NCI-H460 (cell line): Measurements from ENCODE around the gene TEAD4.

DNA sequence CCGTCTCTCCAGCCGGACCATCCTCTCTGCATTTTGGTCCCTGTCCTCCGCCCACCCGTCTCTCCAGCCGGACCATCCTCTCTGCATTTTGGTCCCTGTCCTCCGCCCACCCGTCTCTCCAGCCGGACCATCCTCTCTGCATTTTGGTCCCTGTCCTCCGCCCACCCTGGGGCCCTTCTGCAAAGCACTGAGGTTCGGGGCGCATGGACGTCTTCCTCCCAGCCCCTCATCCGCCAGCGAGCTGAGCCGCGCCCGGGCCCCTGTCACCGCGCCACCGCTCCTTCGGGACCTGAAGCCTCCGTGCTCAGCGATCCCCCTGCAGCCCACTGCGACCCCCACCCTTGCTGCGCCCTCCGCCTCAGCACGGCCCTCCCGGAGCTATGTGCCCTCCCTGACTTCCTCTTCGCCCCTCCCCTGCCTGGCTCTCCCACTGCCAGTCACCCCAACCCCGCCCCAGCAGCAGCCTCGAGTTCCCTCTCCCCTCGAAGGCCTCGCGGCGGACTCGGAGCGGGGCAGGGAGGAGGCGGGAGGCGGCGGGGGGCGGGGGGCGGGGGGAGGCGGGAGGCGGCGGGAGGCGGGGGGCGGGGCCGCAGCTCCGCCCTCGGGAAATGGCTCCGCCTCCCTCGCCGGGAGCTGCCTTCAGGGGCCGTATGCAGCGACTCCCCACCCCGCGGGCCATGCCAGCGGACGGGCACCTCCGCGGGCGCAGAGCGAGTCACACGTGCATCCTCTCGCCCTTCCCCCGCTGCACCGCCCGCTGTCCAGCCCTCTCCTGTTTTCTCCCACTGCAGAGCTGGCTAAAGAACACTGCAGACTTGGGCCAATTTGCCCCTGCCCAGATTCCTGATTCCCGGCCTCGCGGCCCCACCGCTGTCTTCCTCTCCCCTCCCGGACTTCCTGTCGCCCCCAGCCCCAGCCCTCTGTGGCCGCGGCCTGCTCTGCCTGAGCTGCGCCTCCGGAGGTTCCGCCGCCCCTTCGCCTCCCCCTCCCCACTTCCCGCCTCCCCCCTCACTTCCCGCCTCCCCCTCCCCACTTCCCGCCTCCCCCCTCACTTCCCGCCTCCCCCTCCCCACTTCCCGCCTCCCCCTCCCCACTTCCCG is 29.2 kb upstream of the ADIPOR2 start:
RAMPAGE:
- cytosol, long total RNA: no peak
- long total RNA: no peak
- nucleus, long total RNA: no peak

RAMPAGE:
- cytosol, long total RNA: no peak
- long total RNA: no peak
- nucleus, long total RNA: no peak
Measured at GRCh38 chr12:1668679-1669618, 21.9 kb upstream of the ADIPOR2 start.

RAMPAGE:
- cytosol, long total RNA: no peak
- long total RNA: no peak
- nucleus, long total RNA: no peak
Measured at GRCh38 chr12:1711696-1711945, 20.8 kb downstream of the ADIPOR2 start.

DNA sequence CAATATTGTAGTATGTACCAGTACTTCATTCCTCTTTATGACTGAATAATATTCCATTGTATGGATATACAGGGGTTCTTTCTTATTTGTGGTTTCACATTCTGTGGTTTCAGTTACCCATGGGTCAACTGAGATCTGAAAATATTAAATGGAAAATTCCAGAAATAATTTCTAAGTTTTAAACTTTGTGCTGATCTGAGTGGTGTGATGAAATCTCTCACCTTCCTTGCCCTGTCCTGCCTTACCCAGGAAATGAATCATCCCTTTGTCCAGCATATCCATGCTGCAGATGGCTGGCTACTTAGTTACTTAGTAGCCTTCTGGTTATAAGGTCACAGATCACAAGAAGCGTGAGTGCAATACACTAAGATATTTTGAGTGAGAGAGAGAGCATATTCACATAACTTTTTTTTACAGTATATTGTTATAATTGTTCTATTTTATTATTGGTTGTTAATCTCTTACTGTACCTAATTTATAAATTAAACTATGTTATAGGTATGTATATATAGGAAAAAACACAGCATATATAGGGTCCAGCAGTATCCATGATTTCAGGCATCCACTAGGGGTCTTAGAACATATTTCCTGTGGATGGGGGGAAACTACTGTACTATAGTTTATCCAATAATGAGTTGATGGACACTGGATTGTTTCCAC is 59.6 kb upstream of the LRTM2 start:
RAMPAGE:
- cytosol, long total RNA: no peak
- long total RNA: no peak
- nucleus, long total RNA: no peak

DNA sequence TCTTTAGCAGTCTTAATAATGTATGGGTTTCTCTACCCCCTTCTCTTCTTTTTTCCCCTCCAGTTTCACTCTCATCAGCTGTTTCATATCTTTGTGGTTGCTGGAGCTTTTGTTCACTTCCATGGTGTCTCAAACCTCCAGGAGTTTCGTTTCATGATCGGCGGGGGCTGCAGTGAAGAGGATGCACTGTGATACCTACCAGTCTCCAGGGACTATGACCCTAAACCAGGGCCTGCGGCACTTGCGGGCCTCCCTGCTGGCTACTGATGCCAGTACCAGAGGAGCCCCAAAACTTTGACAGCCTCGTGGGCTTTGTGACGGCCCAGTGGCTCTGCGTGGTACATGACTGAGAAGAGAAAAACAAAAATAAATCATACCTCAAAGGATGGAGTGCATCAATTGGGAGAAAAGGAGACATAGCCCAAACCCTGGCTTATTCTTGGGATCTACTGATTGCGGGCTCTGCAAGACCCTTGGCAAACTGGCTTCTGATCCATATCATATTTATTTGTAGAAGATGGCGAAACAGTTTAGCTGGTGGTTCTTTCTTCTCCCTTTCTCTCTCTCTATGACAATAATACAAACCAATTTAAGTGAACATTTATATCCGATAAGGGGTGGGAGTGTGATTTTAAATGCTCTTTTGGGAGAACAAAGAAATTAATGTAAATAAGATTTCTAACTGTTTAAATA is 34.3 kb upstream of the LRTM2 start:
RAMPAGE:
- cytosol, long total RNA: no peak
- long total RNA: no peak
- nucleus, long total RNA: no peak

GRCh38 chr12:1804398-1804915 is 15.9 kb upstream of the LRTM2 start:
RAMPAGE:
- cytosol, long total RNA: no peak
- long total RNA: no peak
- nucleus, long total RNA: no peak

GRCh38 chr12:2084361-2085050 is 31.7 kb downstream of the CACNA1C start:
RAMPAGE:
- cytosol, long total RNA: no peak
- long total RNA: no peak
- nucleus, long total RNA: no peak

DNA sequence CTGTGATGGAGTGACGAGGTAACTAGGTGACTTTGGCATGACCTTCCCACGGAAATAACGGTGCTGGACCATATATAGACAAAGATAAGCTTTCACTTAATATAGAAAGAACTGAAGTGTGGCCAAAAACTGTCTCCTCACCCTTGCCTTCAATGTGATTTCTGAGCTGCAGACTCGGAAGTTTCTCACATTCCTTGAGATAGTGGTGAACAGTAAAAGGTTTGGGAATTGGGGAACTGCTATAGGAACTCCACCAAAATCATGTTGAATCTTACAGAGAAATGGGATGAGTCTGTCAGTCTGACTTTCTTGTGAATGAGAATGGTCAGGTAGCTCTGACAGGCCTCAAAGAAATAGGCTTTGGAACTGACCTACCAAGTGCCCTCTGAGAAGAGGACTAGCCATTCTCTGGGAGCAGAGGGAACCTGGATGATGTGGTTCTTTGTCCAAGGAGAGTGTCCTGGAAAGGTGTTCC is 185.5 kb downstream of the CACNA1C start:
RAMPAGE:
- cytosol, long total RNA: no peak
- long total RNA: no peak
- nucleus, long total RNA: no peak

DNA sequence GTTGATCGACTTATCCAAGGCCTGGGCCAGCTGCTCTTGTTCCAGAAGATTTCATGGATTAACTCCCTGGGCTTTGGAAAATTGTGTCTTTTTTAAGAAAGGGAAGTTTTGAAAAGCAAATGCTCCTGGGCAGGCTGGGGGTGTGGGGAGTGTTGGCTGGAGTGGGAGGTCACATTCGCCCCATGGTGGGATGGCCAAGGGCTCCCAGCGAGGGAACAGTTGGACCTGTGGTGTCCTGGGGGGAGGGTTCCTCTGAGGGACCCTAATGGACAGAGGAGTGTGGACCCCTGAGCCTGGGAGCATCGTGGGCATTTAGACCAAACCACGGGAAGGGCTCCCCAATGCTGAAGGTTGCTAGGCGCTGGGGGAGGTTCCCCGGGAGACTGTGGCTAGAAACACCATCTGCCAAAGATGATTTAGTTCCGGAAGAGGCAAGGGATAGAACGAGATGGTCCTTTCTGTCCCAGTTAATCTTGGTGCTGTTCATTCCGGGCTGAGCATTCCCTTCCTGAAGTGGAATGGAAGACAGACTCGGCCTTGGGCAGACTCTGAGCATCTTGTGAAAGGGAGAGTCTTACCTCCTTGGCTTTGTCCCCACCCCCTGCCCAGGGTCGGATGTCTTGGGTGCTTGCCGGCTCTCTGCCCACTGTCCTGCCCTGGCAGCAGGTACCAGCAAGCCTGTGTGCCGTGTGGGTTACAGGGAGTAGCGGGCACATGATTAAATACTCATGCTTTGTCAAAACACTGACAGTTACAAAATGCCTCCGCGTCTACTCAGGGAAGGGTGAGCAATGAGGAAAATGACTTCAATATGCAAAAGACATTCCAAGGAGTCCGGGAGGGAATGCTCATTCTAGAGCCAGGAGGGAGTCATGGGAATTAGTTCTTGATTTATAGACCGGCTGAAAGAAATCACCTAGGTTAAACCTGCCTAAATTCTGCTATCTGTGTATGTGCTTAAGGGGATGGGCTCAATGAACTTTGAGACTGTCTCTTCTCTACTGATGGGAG is 215.9 kb downstream of the CACNA1C start:
RAMPAGE:
- cytosol, long total RNA: no peak
- long total RNA: no peak
- nucleus, long total RNA: no peak

DNA sequence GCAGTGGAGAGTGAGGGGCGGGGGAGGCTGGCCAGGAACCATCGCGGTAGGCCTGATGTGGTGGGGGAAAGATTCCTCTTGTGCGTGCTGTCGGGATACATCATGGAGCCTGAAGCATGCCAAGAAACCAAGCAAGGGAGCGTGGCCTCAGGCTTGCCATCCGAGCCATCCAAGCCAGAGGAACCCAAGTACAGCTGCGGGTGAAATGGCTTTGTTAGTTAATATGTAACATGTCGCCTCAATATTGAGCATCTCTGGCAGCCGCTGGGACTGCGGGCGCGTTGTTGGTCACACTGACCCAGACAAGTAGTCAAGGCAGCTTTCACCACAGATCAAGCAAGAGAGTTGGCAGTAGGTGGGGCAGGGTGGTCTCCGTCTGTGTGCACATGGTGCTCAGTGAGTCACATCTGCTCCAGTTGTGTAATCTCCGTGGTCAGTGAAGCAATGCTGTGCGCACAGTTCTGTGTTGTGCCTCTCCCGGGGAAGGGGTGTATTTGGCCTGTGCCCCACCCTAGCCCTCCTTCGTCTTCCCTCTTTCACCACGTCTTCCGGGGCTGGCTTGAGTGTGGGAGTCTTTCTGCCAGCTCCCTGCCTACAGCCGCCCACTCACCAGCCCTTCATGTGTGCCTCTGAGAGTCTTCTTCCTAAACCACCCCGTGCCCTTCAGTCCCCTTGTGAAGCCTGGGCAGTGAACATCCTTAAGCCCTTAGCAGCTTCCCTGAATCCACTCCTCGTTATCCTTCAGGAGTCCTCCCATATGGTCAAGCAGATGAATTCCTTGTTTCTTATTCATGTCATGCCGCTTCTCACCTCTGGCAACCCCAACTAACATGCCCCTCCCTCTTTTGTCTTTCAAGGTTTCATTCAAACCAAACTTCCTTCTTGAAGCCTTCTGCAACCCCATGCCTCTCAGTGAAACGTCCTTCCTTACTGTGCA is 242.0 kb downstream of the CACNA1C start:
RAMPAGE:
- cytosol, long total RNA: no peak
- long total RNA: no peak
- nucleus, long total RNA: no peak

GRCh38 chr12:2690705-2691609 is 103.8 kb upstream of the FKBP4 start:
RAMPAGE:
- cytosol, long total RNA: no peak
- long total RNA: no peak
- nucleus, long total RNA: no peak

GRCh38 chr12:2854883-2855633 is 1.8 kb downstream of the TEX52 start:
RAMPAGE:
- cytosol, long total RNA: no peak
- long total RNA: no peak
- nucleus, long total RNA: no peak

RAMPAGE:
- cytosol, long total RNA: no peak
- long total RNA: no peak
- nucleus, long total RNA: start-site peak on the plus strand at chr12:2959312-2959458, 77 and 25 reads in 2 replicates
Measured at GRCh38 chr12:2958787-2959483, at the start of gene TEAD4. TSS of gene TEAD4 (plus strand) at chr12:2959397.

DNA sequence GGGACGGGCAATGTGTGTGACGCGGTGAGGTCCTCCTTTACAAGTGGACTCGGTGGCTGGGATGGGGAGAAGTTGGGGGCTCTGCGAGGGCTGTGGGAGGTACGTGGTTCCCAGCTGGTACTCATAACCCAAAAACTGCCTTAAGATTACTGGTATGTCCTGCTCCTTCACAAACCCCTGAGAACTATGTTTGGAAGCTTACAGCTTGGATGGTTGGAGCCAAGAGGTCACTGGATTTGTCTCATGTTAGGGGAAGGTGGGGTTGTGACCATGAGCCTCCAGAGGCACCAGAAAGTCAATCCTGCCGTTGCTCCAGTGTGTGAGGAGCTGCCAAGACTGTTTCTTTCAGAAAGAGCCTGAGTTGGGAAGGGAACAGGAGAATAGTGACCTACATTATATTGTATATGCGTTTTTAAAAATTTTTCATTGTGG is 33.5 kb downstream of the TEAD4 start:
RAMPAGE:
- cytosol, long total RNA: no peak
- long total RNA: no peak
- nucleus, long total RNA: no peak

RAMPAGE:
- cytosol, long total RNA: no peak
- long total RNA: no peak
- nucleus, long total RNA: no peak
Measured at GRCh38 chr12:3047834-3048404, 29.3 kb upstream of the TSPAN9 start.

RAMPAGE:
- cytosol, long total RNA: no peak
- long total RNA: no peak
- nucleus, long total RNA: no peak
Measured at GRCh38 chr12:3070898-3071708, 6.1 kb upstream of the TSPAN9 start.

DNA sequence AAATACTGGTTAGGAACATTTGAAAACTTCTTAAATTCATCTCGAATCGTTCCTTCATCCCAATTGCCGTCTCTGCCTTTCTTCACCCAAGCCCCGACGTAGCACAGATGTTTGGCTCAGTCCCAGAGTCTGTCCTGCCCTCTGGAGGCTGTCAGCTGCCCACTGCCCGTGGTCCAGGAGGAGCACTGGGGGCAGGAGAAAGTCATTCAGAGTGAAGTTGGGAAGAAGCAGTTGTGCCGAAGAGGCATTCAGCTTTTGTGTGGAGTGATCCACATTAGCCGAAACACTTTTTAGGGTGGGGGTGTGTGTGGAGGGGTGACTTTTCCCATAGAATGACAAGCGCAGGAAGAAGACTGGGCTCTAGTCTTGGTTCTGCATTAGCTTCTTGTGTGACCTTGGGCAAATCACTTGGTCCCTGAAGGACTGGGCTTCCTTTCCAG is 125.0 kb downstream of the TSPAN9 start:
RAMPAGE:
- cytosol, long total RNA: no peak
- long total RNA: no peak
- nucleus, long total RNA: no peak

GRCh38 chr12:3255737-3256678 is 178.8 kb downstream of the TSPAN9 start:
RAMPAGE:
- cytosol, long total RNA: no peak
- long total RNA: no peak
- nucleus, long total RNA: no peak

DNA sequence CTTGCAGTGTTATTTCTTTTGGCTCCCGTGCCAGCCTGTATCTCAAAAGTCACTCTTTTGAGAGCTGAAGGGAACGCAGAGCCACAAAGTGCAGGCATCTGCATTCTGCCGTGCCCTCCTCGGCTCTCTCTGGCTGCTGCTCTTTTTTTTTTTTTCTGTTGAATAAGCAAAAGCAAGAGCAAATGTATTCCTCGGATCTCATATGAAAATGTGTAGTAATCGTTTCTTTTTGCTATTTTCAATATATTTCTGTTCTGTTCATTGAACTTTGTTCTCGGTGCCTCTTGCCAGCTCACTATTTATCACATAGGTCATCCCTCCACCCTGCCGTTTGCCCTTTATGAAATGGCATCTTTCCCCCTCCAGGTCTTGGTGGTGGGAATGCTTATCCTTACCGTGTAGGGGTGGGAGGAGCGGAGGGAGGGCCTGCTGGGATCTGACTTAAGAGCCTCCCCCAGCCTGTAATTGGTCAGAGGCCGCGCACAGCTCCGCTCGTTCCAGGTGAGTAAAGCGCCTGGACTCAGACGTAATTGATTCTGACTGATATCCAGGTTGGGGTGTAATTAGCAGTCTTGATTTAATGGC is 185.1 kb downstream of the TSPAN9 start:
RAMPAGE:
- cytosol, long total RNA: no peak
- long total RNA: no peak
- nucleus, long total RNA: no peak

DNA sequence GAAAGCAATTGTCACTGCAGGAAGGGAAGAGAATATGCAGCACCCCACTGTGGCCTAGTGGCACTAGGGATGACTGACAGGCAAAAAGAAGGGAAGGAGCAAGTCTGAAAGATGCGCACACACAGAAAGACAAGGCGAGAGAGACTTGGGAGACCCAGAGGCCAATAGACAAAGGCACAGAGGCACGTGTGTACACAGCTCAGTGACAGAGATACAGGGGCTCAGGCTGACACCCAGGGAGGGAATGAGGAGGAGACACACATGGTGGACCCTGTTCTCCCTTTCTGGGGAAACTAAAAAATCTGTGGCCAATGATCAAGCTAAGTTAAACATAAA is 78.8 kb downstream of the CRACR2A start:
RAMPAGE:
- cytosol, long total RNA: no peak
- long total RNA: no peak
- nucleus, long total RNA: no peak